Hair follicle dermal papilla cell (primary cell): ENCODE results near the genes COMMD7, BPIFB3, CBFA2T2 and ACTL10.

- CAGE, long polyA plus RNA, result no peak
These were observed 10.8 kb upstream of the MYLK2 start for GRCh38 chr20:31808247-31808875.

DNA sequence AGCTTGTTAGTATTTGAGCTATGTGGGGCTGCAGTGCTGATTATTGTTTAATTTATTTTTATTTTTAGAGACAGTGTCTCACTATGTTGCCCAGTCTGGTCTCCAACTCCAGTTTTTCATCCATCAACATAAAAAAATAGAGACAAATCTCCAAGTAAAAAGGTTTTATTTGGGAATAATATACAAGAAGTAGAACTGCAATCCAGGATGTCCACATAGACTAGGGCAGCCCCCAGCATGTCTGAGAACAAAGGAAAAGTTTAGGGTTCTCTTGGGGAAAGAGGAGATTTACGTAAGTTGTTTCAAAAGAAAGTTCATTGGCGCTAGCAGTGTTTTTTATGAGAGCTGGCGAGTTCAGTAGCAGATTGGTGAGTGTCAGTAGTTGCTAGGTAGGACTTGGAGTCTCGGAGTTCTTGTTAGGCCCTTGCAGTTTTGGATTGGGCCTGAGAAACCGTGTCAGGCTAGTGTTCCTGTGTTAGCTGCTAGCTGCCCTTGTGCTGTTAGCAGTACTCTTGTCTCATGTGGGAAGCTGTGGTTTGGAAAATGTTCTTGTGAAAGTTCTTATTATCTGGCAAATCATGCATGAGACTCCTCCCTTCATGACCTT lies 24.6 kb downstream of the TTLL9 start:
- CAGE, long polyA plus RNA, result no peak

DNA sequence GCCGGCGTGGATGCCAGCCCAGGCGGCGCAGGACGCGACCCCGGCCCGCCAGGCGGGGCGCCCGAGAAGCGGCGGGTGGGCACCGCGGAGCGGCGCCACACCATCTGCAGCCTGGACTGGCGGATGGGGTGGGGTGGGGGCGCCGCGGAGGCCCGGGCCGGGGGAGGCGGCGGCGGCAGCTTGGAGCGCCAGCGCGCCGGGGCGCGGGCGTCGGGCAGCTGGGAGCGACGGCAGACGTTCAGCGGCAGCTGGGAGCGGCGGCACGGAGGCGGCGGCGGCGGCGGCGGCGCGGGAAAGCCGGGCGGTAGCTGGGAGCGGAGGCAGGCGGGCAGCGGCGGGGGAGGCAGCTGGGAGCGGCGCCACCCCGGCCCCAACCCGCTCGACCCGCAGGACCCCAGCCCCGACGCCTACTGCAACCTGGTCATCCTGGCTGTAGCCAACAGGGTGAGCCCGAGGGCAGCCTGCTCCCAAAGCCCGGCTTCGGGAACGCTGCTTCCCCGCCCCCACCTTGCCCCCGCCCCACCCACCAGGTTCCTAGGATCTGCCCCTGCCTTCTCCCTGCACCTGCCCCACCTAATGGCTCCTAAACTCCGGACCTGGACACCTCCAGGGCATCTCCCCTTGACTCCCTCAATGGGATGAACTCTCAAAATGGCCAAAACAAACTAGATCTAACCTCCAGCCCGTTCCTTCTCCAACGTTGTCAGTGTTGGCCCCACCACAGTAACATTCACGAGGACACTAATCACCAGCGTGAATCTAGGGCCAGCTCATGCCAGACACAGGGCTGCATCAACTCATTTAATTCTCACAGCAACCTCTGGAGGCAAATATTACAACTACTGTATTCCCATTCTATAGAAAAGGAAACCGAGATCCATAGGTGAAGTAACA lies 9.0 kb downstream of the CCM2L start:
- CAGE, long polyA plus RNA, result no peak

- CAGE, long polyA plus RNA, result no peak
These were observed 1.1 kb downstream of the PLAGL2 start for GRCh38 chr20:32206296-32206932.

DNA sequence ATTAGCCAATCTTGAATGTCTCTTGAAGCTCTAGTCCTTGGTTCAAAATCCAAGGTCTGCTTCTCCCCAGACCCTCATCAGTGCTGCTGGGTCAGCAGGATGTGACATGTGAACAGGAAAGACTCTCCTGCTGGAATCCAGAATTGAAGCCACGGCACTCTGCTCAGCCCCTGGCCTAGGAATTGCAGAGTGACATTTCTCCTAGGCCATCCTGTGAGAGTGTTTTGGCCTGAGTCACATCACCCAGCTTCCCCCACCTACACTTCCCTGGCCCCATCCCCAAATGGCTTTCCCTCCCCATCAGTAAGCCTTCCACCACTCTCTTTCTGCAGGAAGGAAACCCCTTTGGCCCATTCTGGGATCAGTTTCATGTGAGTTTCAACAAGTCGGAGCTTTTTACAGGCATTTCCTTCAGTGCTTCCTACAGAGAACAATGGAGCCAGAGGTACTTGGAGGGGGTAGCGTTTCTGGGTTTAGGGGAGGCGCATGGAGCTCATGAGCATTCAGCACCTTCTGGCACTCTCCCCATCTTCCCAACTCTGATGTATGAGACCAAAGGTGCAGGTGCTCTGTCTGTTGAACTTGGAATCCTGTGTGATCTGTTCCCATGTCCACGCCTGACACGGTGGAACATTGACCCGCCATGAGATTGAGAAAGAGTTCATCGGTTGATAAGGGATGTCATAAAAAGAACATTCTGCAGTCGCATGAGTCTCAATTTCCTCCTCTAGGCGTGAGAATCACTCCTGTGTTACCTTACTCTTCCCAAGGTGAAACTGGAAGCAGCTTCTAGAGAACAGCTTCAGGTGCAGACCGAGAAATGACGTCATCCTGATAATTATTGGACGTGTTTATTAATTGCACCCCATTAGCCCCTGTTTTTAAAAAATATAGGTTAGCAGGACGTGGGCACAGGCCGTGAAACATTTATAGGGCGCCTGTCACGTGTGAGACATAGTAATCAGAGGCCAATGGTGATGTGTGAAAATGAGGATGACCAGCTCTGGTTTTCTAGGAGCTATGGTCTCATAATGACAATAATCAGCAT lies 8.9 kb downstream of the POFUT1 start:
- CAGE, long polyA plus RNA, result no peak

DNA sequence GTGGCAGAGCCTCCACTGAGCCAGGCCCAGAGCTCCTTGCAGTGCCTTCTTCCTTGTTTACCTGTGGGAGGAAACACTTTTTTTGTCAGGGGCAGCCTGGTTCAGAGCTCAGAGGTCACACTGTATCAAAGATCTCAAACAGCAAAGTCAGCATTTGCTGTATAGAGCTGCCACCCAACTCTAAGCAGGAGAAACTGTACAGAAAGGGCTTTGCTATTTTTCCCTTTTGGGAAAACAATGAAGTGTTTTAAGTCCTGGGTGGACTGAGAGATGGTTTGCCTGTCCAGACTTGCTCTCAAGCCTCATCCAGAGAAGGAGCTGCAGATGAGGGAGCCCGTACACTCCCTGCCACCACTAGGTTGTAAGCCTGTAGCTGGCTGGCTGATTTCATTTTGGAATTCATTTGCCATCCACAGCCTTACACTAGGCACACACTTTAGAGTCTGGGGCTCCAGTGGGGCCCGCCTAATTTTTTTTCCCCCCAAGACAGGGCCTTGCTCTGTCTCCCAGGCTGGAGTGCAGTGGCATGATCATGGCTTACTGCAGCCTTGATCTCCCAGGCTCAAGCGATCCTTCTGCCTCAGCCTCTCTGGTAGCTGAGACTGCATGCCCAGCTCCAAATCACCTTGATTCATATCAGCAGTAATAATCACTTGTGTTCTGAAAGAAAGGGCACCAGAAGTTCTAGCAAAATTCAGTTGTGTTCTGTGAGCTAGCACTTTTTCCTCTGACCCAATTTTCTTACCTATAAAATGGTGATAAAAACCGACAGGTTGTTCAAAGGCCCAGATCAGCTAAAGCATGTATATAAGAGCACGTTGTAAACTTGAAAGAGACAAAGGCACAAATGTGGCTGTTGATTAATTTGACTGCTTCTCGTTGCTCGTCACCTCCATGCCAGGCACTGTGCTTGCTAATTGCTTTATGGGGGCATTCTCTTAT lies 28.5 kb downstream of the POFUT1 start:
- CAGE, long polyA plus RNA, result no peak

GRCh38 chr20:32285525-32286346 lies 8.3 kb downstream of the KIF3B start:
- CAGE, long polyA plus RNA, result no peak

DNA sequence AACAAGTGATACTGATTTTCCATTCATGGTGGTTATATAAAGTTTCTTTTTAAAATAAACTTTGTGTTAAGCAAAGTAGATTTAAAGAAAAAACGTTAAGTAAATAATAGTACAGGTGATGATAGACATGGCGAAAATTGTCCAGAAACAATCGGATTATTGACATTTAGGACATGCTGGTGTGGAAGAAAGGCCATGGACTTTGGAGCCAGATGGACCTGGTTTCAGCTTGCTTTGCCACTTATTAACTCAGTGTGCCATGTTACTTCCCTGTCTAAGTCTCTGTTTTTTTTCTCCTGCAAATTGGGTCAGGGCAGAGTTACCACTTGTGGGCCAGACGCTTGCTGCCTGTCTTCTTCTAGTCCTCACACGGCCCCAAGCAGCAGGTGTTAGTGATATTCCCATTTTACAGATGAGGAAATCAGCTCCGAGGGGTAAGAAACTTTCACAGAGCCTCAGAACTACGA lies 12.2 kb downstream of the KIF3B start:
- CAGE, long polyA plus RNA, result no peak

- CAGE, long polyA plus RNA, result no peak
These were observed 9.5 kb downstream of the ASXL1 start for GRCh38 chr20:32367390-32368330.

DNA sequence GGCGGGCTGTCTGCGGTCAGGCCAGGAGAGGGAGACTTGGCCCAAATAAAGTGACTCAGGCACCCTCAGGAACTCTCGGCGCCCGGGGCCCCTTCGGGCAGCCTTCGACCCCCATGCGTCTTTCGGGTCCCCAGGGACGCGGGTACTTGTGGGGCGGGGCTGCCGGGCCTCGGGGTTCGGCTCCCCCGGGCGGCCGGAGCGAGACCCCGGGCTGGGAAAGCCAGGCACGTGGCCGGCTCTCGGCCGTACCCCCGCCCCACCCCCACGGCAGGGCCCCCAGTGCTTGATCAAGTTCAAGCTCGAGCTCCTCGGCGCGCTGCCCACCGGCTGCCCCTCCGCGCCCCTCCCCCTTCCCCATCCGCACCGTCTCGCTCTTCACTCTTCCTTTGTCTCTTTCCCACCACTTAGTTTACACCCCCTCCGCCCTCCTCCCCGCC lies 101.1 kb downstream of the NOL4L start:
- CAGE, long polyA plus RNA, result no peak

DNA sequence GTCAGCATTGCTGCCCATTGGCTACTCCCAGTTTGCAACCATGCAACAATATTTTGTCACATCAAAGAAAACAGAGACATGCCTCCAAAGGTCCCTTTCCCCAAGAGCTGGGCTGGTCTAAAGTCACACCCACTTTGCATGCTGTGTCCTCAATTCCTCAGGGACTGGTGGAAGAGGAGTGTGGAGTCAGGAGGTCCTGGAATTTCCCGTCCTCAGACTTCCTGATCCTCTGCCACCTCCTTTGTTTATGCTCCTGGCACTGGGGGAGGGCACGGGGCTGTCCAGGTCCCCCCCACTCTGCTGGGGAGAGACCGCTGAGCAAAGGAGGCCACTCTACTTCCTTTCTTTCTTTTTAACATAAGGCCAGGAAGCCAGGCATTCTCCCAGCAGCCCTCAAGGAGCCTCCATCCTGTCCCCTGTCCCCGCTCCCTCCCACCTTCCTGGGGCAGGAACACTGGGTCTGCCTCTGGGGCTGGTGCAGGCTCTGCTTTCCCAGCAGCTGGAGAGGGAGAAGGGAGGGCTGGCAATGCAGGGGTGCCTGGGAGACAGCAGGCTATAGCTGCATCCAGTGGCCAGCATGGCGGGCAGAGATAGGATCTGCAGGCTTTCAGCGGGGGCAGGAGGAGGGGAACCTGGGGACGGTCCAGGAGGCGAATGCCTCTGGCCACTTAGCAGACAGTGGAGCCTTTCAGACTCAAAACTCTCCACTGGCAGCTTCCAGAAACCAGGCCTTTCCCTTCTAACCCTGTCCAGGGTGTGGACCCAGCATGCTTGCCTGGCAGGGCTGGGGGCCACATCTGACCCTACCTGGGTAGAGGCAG lies 68.1 kb downstream of the NOL4L start:
- CAGE, long polyA plus RNA, result no peak

GRCh38 chr20:32743047-32743809 lies at the start of gene COMMD7:
Gene COMMD7 (minus strand): TSS chr20:32743467.
- CAGE, long polyA plus RNA, result no peak

- CAGE, long polyA plus RNA, result no peak
These were observed 1.2 kb upstream of the EFCAB8 start for GRCh38 chr20:32857387-32858155.

DNA sequence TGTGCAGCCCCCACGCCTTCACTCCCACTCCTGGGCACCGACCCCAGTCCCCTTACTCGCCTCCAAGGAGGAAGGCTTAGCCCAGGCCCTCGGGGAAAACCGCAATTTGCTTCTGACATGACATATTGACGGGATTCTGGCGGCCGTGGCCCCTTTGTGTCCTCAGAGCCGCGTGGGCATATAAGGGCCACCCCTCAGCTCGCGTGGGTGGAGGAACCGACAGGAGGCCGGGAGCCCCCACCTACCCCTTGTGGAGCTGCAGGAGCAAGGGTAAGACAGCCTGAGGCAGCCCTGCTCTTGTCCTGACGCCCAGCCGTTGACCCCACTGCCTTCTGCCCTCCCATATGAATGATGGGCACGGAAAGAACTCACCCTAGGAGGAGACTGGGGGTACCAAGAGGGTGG lies at the start of gene BPIFB3:
Gene BPIFB3 (plus strand): TSS at position 208 of the 405 bp plus-strand sequence.
- CAGE, long polyA plus RNA, result no peak

DNA sequence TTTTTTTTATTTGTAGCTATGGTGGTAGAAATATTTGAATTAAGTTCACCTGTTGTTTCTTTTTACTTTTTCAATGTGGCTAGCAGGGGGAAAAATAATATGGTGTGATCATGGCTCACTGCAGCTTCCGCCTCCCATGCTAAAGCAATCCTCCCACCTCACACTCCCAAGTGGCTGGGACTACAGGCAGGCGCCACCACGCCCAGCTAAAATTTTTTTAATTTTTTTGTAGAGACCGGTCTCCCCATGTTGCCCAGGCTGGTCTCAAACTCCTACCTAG lies 459 bp upstream of the CDK5RAP1 start:
- CAGE, long polyA plus RNA, result no peak

DNA sequence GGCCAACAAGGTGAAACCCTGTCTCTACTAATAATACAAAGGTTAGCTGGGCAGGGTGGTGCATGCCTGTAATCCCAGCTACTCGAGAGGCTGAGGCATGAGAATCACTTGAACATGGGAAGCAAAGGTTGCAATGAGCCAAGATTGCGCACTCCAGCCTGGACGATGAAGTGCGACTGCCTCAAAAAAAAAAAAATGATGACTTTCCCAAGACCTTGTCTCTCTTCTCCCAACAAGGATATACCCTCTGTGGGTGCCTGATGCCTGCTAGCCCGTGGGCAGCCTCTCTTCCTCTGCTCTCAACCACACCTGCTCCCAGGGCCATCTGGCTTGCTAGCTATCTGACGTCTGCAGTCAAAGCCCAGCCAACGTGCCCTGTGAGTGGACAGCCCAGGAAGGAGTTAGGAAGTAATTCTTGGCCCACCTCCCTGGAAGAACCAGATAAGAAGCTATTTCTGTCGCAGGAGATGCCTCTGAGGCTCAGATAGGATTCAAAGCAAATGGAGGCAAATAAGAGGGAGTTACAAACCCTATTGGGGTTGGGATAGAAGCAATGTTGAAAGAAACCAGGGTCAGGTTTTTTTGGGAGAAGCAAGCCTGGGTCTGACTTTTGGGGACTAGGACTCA lies 17.7 kb upstream of the CDK5RAP1 start:
- CAGE, long polyA plus RNA, result no peak

DNA sequence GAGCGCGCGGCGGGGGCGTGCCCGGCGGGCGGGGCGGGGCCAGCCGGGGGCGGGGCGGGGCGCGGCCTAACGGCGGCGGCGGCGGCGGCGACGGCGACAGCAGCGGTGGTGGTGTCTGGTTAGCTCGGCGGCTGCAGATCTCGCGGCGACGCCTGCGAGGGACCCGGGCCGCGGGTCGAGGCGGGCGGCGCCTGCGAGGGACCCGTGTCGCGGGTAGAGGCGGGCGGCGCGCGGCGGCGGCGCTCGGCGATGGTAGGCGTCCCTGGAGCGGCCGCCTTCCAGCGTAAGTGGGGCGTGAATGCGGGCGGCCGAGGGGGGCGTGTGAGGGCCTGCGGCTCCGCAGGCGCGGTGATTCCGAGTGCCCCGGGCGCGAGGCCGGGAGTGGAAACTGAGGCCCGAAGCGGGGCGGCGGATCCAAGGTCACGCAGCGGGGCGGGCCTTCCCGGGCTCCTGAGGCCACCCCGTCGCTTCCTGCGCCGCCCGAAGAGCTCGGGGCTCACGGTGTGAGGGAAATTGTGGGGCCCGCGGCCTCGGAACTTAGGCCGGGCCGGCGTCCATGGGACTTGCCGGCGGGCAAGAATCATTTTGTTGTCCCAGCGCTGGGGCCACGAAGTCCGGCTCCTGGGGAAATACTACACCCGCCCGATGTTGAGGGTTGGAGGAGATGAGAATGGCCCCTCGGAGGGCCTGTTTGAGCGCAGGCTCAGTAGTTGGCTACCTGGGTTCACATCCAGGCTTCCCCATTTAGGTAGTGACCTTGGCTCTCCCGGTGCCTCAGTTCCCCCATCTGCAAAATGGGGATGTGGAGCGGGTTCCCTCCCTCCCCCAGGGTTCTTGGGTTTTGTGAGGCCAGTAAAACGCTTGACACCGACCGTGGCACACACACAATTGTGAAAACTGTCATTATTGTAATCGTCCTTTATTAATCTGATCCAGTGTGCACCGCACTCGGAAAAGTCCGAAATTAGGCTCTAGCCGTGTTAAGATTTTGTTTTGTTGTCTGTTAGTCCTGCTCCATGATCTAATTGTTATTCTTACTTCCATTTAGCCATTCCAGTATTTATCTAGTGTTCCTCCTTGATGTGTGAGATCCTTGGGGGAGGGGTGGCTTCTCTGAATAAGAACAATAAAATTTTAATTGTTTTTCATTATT lies at the start of gene CBFA2T2:
Gene CBFA2T2 (plus strand): TSS at position 78 of the 1,153 bp plus-strand sequence.
- CAGE, long polyA plus RNA, result no peak

DNA sequence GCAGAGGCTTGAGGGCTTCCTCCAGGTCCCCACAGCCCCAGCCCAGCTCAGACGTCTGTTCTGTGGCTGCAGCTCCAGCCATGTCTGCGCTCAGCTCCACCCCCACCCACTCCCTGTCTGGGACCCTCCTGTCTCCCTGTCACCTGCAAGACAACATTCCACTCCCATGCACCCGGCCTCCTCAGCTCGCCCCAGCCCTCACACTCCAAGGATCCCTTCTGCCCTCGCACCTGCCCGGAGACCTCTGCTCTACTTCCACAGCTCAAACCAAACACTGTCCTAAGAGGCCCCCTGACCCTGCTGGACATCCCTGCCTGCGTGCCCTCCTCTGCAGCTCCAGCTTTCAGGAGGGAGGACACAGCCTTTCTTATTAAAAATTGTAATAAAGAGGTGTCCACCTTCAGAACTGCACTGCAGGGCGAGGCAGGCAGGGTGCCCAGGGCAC lies 7.2 kb upstream of the C20orf144 start:
- CAGE, long polyA plus RNA, result no peak

GRCh38 chr20:33666093-33667143 lies at the start of gene ACTL10:
Gene ACTL10 (plus strand): TSS chr20:33666943.
- CAGE, long polyA plus RNA, result no peak

- CAGE, long polyA plus RNA, result no peak
These were observed 13.5 kb downstream of the CHMP4B start for GRCh38 chr20:33824620-33825128.